ENCODE measurements around the genes PTPN20 and OGDHL.

DNA sequence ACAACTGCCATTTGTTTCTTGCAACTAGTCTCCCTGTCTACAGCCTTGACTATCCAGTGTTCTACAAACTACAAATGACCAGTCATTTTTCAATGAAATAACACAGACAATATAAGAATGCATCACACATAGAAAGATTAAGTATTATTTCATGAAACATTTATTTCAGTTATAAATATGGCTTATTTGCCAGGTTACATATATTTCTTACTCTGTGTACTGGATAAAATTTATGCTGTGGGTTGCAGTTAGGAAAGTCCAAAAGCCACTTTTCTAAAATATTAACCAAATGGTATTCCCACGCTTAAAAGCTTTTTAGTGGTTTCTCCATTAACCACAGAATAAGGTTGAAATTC, 2.6 kb upstream of the TIMM23 start:
- RRBS, result no CpG with 5 or more reads among the region's 1 CpG

- RRBS, result no CpG with 5 or more reads among the region's 5 CpGs
These were observed 21.4 kb downstream of the TIMM23 start for GRCh38 chr10:45993763-45994091.

DNA sequence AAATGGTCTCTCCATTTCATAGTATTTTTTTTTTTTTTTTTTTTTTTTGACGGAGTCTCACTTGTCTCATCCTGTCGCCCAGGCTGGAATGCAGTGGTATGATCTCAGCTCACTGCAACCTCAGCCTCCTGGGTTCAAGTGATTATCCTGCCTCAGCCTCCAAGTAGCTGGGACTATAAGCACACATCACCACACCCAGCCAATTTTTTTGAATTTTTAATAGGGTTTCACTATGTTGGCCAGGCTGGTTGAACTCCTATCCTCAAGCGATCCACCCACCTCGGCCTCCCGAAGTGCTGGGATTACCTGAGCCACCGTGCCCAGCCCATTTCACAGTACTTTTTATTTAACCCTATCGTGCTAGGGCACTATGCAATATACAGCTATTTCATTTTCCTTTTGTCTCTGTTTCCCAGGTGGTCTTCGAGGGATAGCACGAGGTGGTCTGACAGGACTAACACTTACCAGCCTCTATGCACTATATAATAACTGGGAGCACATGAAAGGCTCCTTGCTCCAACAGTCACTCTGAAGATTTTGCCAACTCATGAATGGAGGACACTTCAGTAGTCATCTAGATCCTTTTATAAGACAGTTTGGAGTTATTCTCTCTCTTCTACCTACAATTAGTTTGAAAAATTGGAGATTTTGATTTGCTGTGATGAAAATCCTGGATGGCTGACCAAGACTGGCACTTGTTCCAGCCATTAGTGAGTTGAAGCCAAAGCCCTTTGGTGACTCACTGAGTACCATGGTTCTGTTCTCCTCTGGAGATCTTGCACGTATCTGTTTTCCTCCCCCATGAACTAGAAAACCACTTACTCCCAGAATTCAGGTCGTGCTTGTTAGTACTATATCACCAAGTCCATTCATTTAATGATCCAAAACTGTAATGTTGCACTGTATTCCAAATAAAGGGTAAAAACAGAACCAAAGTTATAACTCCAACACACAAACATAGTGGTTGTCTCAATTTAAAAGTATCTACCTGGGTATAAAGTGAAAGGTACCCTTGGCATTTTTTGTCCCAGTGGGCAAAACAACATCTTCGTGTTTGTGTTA, 27.3 kb downstream of the NCOA4 start:
- RRBS, result no CpG with 5 or more reads among the region's 12 CpGs

GRCh38 chr10:46020733-46021281, 9.6 kb downstream of the NCOA4 start:
- RRBS, result no CpG with 5 or more reads among the region's 3 CpGs

GRCh38 chr10:46911152-46911552, at the start of gene PTPN20:
TSS of gene PTPN20 (plus strand) at chr10:46911428.
- RRBS, result no CpG with 5 or more reads among the region's 30 CpGs

DNA sequence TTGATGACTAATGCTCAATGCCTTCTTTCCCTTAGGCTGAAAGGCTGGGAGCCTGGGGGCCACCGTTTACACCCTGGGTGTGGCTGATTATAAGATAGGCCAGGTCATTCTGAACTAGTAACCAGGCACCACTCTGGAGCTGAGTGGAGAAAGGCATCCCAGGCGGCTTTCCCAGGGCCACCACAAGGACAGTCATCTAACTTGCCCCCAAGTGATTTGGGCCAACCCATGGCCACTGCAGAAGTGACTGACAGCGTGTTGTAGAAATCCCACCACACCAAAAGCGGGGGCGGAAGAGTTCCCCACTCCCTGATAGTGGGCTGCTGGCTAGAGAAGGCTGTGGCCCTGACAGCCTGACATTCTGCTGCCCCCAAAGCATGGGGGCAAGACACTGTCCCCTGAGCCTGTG, 22.9 kb upstream of the ZNF488 start:
- RRBS, result no CpG with 5 or more reads among the region's 5 CpGs

GRCh38 chr10:47551739-47552204, 28.3 kb upstream of the AGAP9 start:
- RRBS, result no CpG with 5 or more reads among the region's 2 CpGs

DNA sequence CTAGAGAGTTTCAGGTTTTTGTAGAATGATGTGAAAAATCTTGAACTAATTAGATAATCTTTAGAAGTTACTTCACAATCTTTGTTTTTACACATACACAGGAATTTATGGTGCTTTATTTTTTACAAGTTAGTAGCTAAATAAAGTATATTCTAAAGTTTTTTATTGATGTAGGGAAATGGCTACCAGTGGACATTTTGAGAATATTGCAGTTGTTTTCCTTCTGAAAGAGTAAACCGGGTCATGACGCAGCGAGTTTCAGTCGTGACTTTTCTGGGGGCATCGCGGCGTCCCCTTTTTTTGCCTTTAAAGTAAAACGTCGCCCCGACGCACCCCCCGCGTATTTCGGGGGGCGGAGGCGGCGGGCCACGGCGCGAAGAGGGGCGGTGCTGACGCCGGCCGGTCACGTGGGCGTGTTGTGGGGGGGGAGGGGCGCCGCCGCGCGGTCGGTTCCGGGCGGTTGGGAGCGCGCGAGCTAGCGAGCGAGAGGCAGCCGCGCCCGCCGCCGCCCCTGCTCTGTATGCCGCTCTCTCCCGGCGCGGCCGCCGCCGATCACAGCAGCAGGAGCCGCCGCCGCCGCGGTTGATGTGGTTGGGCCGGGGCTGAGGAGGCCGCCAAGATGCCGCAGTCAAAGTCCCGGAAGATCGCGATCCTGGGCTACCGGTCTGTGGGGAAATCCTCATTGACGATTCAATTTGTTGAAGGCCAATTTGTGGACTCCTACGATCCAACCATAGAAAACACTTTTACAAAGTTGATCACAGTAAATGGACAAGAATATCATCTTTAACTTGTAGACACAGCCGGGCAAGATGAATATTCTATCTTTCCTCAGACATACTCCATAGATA, 57.6 kb downstream of the SYT15B start:
- RRBS, result 5% methylated on average over 4 of the region's 66 CpGs

GRCh38 chr10:48342343-48342946, 36.0 kb downstream of the MAPK8 start:
- RRBS, result no CpG with 5 or more reads among the region's 3 CpGs

- RRBS, result 12% methylated on average over 31 of the region's 87 CpGs
These were observed 138.5 kb downstream of the ARHGAP22 start for GRCh38 chr10:48466179-48466948.

DNA sequence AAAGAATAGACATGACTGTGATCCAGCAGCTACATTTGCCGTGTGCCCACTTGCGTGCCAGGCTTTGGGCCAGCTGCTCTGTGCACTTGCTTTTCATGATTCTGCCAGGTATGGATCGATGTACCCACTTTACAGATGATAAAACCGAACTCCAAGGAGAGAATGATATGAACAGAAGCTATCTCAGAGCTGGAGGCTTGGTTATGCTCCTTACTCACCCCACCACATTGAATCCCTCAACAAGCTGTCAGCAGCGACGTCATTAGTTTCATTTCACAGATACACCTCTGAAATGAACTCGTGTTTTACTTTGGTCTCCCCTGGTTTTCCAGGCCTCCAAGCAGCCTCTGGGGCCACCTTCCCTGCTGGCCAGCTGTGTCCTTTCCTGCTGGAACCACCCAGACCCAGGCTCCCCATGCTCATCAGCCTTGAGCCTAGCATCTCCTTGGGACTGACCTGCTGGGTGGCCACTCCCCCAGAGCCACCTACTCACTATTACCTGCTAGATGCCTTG, 11.9 kb upstream of the WDFY4 start:
- RRBS, result no CpG with 5 or more reads among the region's 7 CpGs

GRCh38 chr10:49139051-49139462, 5.2 kb upstream of the FAM170B start:
- RRBS, result no CpG with 5 or more reads among the region's 5 CpGs

DNA sequence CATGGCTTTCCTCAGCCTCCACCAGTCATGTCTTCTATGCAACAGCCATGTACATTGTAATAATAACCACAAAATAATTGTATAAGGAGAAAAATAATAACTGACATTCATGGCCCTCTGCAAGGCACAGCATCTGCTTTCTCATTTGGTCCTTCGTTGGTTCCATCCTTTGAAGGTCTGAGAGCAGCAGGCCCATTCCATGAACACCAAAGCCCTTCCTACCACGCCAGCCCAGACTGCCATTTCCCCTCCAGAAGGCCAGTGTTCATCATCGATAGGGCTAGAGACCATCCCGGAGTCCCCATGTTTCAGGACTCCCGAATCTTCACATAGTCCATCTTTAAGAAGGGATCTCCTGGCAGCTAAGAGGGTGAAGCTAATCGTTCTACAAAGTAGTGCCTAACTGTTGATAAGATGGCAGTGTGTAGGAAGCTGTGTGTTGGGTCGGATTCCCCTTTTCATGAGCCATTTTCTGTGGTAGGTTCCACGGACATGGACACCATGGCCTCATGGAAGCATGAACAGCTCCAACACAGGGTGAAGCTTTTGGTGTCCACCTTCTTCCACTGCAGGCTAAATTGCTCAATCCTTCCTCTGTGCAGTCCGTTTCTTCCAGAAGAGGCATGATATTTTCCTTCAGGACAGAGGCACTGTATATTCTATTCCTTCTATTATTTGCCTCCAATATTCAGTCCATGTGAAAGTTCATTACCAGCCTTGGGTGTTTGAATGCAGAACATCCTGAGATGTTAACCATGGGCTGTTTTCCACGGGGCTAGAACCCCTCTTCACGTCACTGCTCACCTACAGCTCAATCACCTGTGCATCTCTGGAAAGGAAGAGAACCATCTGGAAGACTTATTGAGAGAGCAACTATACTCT, 21.5 kb upstream of the FAM170B start:
- RRBS, result no CpG with 5 or more reads among the region's 11 CpGs

- RRBS, result no CpG with 5 or more reads among the region's 6 CpGs
These were observed 33.2 kb downstream of the DRGX start for GRCh38 chr10:49362757-49363062.

DNA sequence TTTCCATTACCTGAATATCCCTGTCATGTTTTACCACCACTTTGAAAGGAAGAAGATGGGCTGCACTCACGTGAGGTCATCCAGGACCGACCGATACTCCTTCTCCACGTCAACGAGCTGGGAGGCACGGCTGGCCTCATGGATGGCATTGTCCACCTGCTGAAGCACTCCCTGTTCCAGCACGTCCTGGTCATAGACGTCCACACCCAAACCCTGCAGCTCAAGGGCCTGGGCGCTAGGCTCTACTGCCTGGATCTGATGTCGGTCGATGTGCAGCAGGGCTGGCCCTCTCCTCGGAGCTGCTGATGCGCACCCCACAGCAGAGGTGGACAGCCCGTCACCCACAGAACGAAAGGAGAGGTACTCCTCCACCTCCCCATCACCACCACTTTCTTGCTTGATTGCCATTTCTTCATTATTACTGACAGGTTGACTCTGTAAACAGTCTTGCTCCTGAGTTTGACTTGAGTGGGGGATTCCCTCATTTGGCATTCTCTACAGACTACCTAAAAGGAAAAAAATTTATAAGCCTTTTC, 6.4 kb downstream of the ERCC6 start:
- RRBS, result no CpG with 5 or more reads among the region's 15 CpGs

- RRBS, result no CpG with 5 or more reads among the region's 14 CpGs
These were observed 561 bp downstream of the ERCC6 start for GRCh38 chr10:49538431-49538689.

DNA sequence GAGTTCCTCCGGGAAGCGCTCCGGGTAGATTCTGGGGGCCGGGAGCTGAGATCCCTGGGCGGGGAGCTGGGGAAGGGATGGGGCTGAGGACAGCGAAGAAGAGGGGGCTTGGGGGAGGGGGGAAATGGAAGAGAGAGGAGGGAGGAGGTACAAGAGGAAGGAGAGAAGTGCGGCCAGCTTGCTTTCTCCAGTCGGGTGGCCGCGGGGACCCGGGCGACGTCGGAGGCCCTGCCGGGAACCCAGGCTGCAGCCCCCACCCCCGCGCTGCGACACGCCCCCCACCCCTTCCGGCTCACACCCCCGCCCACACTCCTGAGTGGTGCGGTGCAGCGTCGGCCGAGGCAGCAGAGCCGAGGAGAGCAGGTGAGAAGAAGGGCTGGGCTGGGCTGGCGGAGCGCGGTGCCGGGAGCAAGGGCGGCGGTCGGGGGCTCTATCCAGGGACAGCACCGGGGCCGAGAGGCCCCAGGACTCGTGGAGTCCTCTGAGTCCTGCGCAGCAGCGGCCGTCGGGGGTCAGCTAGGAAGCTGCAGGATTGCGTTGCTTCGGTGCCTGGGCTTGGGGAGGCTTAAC, 361 bp downstream of the CHAT start:
- RRBS, result 22% methylated on average over 16 of the region's 42 CpGs

- RRBS, result 9% methylated on average over 22 of the region's 92 CpGs
These were observed at the start of gene OGDHL for GRCh38 chr10:49761380-49762501. TSS of gene OGDHL (minus strand) at chr10:49762323.

DNA sequence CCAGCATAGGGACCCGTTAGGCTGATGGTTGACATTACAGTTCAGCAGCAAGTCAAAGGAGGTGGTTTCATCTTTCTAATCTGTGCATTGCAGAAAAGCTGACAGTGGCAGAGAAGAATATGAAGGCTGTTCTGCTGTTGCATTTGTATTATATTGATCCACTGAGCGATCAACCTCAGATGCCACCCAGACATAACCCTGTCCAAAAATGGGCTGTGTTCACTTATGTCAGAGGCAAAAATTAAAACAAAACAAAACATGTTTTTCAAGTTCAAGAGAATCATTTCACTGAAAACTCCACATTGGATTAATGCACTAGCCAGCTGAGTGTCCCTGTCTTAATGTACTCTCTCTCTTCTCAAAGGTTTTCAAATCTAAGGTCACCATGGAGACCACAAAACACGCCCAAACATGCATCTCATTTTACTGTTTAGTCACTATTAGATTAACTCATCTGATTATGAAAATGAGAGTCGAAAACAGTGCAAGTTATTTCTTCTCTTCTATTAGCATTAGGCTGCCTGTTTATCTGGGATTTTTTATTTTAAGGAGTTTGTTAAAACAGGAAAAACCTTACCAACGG, 70.7 kb upstream of the ASAH2 start:
- RRBS, result no CpG with 5 or more reads among the region's 5 CpGs

All from OVCAR3 (cell line).